Caco-2 (cell line): ENCODE results near the genes ATN1 and C1R.

DNA sequence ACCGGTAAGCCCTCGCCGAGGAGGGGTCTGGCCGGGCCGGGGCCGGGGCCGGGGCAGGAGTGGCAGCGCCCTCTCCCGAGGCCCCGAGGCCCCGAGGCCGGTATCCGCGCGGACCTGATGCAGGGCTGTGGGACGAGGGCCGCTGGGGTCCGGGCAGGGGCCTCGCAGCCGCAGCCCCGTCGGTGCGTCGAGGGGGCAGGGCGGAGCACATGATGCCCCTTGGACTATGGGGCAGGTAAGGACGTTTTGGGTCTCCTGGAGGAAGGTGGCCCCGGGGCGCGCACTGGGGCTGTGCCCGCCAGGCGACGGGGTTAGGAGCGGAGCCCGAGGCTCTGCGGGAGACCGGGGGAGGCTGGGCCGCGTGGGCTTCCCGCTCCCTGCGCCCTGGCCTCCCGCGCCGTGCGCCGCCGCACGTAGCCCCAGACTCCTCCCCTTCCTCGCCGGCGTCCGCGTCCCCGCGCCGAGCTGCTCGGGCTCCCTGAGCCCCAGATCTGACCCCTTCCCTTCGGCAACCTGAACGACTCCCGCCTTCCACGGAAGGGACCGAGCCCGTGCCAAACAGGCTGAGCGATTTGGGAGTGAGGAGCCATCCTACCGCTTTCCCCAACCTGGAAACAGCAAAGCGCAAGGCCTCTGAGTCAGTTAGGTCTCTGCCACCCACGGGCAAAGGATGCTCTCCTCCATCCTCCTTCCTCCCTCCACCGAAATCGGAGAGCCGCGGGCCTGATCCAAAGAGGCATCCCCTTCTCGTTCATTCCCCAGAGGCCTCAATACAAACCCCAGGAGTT is 541 bp downstream of the TPI1 start:
- PRO-cap: bidirectional peak, plus-strand start at position 283 of the sequence, minus-strand start at position 119 of the sequence; unidirectional peak, minus-strand start at position 386 of the sequence
- RRBS: 2% methylated on average over 34 of the region's 71 CpGs

DNA sequence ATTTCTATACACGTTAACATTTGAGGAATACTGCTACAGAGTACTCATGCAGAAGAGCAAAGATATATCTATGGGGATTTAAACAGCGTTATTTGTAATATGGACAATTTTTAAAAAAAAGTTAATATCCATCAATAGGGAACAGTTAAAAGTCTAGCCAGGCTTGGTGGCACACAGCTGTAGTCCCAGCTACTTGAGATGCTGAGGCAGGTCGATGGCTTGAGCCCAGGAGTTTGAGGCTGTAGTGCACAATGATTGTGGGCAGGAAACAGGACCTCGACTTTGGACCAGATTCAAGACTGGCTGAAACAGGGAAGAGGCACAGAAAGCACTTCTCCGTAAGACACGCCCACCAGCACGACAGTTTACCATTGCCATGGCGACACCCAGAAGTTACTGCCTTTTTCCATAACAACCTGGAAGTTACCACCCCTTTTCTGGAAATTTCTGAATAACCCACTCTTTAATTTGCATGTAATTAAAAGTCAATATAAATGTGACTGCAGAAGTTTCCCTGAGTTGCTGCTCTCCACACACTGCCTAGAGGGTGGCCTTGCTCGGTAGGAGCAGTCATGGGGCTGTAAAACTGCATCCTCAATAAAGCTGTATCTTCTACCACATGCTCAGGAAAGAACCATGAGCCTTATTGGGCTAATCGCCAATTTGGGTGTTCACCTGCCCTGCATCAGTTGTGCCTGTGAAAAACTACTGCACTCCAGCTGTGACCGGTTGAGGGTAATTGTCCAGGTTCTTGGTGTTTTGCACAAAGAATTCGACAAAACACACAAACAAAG is 4.7 kb upstream of the LRRC23 start:
- PRO-cap: unidirectional peak, minus-strand start at position 301 of the sequence
- RRBS: no CpG with 5 or more reads among the region's 12 CpGs

DNA sequence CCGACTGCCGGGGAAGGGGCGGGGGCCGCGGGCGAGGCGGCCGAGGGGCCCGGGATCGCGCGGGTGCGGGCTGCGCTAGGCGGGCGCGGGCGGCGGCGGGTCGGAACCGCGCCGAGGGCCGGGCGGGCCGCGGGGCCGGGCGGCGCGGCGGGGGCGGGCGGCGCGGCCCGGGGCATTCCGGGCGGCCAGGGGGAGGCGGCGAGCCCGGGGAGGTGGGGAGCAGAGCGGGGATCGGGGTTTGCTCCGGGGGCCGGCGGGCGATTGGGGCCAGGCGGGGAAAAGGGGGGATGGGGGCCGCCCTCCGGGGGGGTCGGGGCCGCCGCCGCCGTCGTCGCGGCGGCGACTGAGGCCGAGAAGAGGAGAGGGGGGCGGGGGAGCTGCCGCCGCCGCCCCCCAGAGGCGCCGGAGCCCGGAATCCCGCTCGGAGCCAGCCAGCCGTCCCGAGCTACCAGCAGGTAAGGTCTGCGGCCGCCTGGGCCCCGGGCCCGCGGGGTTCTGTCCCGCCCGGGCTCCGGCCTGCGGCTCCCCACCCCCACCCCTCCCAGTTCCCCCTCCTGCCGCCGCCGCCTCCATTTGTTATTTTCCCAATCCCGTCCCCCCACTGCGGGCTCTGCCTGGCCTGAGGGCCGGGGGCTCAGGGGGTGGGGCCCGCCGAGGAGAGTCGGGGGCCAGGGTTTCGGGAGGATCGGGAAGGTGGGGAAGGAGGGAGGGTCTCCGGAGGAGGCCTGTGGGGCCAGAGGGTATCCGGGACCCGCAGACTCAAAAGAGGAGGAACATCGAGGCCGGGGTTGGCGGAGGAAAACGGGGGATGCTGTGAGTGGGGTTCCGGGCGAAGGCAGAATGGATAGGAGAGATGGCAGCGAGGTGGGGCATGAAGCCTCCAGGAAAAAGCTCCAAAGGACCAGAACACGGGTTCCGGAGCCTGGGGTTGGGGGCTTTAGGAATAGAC is at the start of gene ATN1:
Gene ATN1 (plus strand): TSS at position 30 of the 949 bp plus-strand sequence.
- PRO-cap: bidirectional peak, plus-strand start at position 34 of the sequence, minus-strand start outside the sequence; bidirectional peak, plus-strand start at position 434 of the sequence, minus-strand start at position 497 of the sequence; bidirectional peak, plus-strand start at position 579 of the sequence, minus-strand start at position 575 of the sequence
- RRBS: 4% methylated on average over 75 of the region's 106 CpGs

DNA sequence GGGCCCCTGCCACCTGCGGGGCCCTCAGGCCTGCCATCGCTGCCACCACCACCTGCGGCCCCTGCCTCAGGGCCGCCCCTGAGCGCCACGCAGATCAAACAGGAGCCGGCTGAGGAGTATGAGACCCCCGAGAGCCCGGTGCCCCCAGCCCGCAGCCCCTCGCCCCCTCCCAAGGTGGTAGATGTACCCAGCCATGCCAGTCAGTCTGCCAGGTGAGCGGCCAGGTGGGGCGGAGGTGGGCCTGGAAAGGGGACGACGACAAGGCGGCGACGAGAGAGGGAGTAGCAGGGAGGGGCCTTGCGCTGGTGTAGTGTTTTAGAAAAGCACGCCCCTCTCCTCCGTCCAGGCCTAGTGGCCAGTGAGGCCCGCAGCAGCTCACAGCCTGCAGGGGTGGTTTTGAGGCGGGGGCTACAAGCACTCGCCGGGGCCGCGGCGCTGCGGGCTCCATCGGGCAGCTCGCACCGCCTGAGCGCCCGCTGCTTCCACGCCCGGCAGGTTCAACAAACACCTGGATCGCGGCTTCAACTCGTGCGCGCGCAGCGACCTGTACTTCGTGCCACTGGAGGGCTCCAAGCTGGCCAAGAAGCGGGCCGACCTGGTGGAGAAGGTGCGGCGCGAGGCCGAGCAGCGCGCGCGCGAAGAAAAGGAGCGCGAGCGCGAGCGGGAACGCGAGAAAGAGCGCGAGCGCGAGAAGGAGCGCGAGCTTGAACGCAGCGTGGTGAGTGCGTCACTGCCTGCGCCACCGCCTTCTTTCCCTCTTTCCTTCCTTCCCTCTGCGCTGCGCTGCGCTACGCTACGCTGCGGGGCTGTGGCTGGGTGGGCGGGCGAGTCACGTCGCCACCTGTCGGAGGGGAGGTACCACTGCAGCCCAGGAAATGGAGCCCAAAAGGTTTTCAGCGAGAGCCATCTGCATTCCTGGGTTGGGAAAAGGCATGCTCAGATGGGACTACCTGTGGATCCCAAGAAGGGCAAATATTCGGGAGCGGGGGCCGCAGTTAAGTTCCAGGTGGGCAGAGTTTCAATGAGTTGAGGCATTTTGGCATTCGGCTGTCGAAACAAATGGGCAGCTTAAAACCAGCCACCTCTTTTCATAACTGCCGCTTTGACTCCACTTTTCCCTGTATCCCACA is 6.1 kb upstream of the C12orf57 start:
- PRO-cap: bidirectional peak, plus-strand start at position 378 of the sequence, minus-strand start at position 207 of the sequence; bidirectional peak, plus-strand start at position 912 of the sequence, minus-strand start at position 630 of the sequence
- RRBS: 3% methylated on average over 12 of the region's 91 CpGs

- PRO-cap: no peak
- RRBS: no CpG with 5 or more reads among the region's 5 CpGs
Measured at GRCh38 chr12:6948915-6949178, 2.3 kb upstream of the PTPN6 start.

- PRO-cap: no peak
- RRBS: no CpG with 5 or more reads among the region's 11 CpGs
Measured at GRCh38 chr12:6950929-6951153, 315 bp upstream of the PTPN6 start.

DNA sequence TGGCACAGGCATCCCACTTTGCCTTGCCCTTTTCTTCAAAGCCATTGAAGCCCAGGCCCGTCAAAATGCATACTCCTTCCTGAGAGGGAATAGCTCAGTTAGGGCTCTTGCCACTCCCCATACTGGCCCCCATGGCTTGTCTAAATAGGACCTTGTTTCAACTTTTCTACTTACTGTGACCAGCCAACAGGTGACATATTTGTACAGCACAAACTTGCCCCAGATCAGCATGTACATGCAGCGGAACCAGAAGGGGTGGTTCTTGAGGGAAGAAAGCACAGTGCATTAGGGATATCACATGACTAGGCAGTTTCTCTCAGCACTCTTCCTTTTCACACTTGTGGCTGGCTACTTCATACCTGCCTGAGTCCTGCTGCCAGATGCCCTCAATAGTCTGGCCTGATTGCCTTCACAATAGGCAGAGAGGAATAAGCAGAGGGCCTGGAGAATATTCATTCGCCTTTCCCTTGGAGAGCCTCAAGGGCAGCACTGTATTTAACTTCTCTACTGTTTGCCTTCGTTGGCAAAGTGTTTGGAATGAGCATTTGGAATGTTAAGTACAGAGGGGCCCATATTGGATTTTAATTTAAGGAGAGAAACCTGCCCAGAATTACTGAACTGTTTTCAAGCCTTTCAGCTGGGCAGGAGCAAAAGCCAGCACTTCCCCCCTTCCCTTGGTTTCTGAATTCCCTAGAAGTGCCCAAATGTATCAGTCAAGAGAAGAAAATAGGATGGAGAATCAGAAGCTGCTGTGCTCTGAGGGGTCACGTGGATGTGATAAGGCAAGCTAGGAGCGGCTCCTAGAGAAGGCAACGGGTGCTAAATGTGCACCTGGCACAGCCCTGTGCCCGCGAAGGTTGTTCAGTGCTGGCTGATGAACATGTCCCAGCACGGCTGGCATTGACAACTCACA is 8.0 kb downstream of the EMG1 start:
- PRO-cap: unidirectional peak, plus-strand start at position 356 of the sequence
- RRBS: no CpG with 5 or more reads among the region's 10 CpGs

DNA sequence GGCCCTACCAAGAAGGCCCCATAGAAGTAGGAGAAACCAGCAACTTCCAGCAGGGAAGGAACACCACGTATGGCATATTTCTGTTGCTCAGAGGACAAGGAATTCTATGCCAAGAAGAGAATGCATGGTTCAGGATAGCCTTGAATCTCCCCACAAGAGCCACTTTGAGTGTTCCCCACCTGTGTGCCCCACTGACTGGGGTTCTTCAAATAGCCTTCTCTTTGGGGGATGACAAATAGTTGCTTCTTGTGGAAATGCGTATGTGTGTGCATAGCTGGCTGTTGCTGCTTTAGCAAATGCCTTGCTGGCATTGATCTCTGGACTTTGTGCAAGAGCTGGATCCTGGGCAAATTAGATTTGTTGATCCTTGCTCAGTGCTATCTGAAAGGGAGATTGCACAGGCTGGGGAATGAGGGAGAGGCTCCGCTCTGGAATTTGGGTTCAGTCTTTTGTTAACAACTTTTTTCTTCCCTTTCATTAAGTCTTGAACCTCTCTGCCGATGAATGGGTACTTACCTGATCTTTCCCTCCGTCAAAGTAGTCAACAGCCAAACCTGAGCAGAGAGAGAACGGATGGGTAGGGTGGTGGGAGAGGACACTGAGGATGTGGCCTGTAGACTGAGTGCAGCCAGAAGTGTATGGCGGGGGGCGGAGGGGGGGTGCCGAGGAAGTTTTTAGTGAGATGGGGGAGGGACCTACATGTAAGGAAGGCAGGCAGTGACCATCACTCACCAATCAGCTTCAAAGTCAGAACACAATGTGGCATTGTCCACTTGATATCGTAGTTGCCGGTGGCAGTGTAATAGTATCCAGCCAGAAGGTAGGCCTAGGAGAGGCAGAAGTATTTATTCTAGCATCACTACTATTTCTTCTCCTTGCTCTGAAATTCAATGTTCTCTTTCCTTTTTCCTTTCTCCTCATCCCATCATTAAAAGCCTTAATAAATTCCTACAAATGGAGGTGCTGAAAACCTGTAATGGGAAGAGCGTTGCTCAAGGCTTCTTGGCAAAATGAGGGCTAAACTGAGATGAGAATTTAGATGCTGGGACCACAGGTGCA is 10.7 kb downstream of the EMG1 start:
- PRO-cap: bidirectional peak, plus-strand start at position 374 of the sequence, minus-strand start at position 297 of the sequence; bidirectional peak, plus-strand start at position 480 of the sequence, minus-strand start at position 640 of the sequence
- RRBS: no CpG with 5 or more reads among the region's 12 CpGs

DNA sequence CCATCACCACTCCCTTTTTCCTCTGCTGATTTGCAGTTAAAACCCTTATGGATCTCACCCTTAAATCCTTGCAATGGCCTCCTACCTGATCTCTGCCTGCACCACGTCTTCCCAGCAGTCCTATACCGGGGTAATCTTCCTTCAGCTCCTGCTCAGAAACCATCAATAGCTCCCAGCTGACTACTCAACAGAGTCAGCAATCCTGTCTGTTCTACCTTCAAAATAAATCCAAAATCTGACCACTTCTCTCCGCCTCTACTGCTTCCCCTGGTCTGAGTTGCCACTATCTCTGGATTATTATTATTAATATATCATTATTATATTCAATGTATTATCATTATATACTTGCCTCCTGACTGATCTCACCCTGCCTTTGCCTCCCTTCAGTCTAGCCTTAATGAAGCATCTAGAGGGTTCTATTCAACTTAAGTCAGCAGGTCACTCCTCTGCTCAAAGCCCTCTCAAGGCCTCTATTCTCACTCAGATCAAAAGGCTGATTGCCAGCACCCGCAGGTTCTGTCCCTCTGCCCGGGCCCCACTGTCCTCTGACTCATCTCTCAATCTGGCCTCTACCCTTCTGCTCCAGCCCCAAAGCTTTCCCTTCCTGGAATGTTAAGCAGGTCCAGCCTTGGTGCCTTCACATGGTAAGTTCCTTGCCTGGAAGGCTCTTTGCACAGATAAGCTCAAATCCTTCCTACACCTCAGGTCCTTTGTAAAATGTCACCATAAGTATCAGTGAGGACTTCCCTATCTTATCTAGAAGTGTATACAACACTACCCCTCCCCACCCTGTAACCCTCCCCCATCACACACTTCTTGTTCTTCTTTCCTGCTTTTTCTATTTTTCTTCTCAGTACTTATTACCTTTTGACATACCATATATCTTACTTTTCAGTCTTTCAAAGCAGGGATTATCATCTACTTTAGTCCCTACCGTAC is 22.4 kb downstream of the LPCAT3 start:
- PRO-cap: unidirectional peak, minus-strand start at position 399 of the sequence; bidirectional peak, plus-strand start at position 726 of the sequence, minus-strand start at position 547 of the sequence
- RRBS: no CpG with 5 or more reads among the region's 6 CpGs

DNA sequence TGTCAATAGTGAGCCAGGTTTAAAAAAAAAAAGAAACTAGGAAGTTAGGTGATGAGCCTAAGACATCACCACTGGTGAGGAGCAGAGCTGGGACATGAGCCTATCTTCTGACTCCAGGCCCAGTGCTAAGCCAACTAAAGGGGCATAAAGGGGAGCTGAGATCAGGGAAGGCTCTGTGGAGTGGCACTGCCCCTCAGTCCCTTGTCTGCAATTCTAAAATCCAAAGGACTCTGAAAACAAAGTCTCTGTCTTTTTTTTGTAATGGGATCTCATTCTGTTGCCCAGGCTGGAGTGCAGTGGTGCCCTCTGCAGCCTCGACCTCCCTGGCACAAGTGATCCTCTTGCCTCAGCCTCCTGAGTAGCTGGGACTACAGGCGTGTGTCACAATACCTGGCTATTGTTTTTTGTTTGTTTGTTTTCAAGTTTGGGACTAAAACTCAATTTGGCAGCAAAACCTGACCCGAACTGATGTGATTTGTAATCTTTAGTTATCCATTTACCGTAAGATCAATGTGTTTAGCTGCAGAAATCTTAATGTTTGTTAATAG is 935 bp upstream of the C1S start:
- PRO-cap: no peak
- RRBS: no CpG with 5 or more reads among the region's 4 CpGs

DNA sequence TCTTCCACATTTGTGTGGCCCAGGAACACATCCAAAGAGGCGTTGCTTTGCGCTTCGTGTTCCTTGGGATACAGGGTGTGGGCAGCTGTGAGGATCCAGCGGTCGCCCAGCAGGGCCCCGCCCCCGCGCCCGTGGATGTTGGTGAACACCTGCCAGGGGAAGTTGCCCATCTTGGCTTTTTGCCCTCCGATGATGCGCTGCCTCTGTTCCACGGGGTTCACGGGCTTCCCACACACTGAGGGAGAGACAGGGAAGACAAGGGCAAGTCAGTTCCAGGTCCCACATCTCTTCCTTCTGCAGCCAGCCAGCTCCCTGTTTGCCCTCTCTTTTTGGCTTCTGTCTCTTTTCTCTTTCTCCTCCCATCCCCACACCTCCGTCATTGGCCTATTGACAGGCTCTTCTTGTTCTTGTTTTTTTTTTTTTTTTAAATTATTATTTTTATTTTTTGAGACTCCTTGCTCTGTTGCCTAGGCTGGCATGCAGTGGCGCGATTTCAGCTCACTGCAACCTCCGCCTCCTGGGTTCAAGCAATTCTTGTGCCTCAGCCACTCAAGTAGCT is 11.1 kb downstream of the C1R start:
- PRO-cap: no peak
- RRBS: no CpG with 5 or more reads among the region's 17 CpGs

DNA sequence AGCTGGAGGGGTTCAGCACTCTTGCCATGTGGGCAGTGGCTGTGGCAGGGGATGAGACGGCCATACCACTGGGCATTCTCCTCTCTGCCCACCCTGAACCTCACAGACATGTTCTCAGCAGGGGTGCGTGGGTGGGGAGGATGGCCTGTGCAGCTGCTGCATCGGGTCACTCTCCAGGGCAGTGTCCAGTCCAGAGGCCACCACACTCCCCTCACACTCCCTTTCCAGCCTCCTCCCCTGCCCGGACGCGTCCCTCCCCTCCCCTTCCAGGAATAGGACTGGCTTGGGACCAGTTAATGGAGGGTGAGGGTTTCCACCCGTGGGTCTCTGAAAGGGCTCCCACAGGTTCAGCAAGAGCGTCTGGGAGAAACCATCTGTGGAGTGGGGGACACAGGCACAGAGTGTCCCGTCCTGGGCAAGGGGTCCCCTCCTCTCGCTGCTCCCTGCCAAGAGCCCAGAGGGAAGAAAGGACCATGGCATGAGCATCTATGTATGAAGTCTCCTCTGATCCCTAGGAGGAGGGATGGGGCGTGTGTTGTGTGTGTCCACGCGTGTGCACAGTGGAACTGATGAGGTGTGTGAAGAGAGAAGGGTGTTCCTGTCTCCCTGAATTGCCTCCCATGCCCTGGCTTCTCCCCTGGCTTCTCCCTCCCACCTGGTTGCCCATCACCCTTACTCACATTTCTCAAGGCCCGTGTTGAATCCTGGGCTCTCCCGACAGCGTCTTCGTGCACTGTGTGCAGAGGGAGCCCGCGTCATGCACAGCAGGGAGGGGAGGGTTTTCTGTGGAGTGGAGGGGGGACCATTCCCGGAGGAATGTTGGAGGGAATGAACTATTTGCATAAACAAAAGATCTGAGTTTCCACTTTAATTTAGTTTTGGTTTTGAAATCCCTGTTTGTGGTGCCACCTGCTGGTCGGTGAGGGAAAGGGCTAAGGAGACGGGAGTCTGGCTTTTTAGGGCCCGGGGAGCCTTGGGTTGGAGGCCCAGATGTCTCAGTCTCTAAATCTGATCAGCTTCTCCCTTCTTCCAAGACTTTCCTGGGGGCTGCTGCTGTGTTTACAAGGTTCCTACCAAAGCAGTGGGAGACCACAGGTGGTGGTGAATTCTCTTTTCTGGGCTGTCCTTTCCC is at the start of gene C1R:
Gene C1R (minus strand): TSS at position 739 of the 1,132 bp plus-strand sequence.
- PRO-cap: unidirectional peak, minus-strand start at position 739 of the sequence
- RRBS: no CpG with 5 or more reads among the region's 23 CpGs

- PRO-cap: no peak
- RRBS: no CpG with 5 or more reads among the region's 4 CpGs
Measured at GRCh38 chr12:7161811-7162150, 27.7 kb upstream of the PEX5 start.

- PRO-cap: no peak
- RRBS: no CpG with 5 or more reads among the region's 23 CpGs
Measured at GRCh38 chr12:7162712-7163256, 26.7 kb upstream of the PEX5 start.

GRCh38 chr12:7695449-7695600 is 250 bp downstream of the GDF3 start:
- PRO-cap: no peak
- RRBS: no CpG with 5 or more reads among the region's 9 CpGs

DNA sequence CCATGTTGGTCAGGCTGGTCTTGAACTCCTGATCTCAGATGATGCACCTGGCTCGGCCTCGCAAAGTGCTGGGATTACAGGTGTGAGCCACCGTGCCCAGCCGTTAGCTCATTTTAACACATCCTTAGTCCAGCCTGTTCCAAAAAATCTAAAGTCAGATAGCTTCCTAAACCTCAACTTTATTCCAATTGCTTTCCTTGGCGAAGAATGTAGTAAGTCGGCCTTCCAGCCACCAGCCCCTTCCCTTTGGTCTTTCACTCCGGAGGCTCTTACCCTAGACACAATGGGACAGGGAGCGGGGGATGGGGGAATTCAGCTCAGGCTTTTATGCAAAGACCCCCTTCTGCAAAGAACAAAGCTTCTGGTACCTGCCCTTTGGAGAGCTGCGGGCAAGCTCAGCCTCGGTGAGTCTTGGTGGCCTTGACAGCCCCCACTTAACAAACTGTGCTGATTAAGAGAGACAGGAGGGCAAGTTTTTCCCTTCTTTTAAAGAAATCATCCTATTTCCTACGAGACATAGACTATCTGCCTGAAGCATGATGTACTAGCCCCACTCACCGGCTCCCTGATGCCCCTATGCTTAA is 1.7 kb upstream of the NANOG start:
- PRO-cap: no peak
- RRBS: no CpG with 5 or more reads among the region's 12 CpGs

DNA sequence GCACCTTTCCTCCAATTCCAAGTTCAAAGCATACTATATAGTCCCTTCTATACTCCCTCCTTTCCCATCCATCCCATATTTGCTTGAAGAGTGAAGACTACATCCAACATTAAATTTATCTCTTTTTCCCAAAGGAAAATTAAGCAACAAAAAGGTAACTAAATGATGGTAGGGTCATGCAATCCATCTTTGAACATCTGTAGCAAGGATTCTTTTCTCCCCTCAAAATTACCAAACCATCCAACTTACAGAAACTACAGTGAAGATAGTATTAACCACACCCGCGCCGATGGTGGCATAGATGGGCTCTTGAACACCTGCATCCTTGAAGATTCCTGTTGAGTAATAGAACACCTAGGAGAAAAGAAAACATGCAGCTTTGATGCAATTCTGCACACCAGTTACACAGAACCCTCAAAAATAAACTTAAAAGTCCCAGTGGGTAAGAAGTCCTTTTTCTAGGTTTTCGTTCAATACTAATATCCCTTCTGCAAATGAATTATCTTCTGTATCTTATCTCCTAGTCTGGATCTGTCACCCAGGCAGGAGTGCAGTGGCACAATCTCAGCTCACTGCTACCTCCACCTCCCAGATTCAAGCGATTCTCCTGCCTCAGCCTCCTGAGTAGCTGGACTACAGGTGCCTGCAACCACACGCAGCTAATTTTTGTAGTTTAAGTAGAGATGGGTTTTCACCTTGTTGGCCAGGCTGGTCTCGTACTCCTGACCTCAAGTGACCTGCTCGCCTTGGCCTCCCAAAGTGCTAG is 10.2 kb downstream of the SLC2A3 start:
- PRO-cap: unidirectional peak, minus-strand start at position 662 of the sequence
- RRBS: no CpG with 5 or more reads among the region's 8 CpGs

DNA sequence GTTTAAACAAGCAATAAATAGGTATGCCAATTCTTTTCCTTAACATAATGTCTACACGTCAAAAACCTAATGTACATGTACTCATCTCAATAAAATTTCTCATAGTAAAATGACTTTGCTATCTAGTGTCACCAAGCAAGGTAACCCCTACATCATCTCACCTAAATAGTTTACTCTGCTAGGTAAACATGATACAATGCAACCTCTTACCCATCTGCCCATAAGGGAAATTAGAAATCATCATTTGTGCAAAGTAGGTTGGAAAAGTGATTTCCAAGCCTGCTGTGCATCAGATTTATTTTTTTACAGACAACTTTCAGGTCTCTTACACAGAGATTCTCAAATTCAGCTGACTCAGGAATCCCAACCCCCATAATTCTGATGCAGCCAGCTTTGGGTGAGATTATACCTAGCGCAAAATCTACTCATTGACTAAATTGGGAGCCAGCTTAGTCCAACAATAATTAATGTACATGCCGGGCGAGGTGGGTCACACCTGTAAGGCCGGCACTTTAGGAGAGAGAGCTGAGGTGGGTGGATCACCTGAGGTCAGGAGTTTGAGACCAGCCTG is 8.6 kb downstream of the SLC2A3 start:
- PRO-cap: unidirectional peak, minus-strand start at position 376 of the sequence
- RRBS: no CpG with 5 or more reads among the region's 5 CpGs

DNA sequence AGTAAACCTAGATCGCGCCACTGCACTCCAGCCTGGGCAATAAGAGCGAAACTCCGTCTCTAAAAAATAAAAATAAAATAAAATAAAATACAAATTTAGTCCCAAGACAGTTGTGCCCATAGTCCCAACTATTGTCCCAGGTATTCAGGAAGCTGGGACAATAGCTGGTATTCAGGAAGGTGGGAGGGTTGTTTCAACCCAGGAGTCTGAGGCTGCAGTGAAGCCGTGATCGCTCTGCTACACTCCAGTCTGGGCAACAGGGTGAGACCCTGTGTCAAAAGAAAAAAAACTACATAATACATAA is 32.9 kb upstream of the SLC2A3 start:
- PRO-cap: bidirectional peak, plus-strand start at position 188 of the sequence, minus-strand start at position 236 of the sequence
- RRBS: no CpG with 5 or more reads among the region's 6 CpGs

DNA sequence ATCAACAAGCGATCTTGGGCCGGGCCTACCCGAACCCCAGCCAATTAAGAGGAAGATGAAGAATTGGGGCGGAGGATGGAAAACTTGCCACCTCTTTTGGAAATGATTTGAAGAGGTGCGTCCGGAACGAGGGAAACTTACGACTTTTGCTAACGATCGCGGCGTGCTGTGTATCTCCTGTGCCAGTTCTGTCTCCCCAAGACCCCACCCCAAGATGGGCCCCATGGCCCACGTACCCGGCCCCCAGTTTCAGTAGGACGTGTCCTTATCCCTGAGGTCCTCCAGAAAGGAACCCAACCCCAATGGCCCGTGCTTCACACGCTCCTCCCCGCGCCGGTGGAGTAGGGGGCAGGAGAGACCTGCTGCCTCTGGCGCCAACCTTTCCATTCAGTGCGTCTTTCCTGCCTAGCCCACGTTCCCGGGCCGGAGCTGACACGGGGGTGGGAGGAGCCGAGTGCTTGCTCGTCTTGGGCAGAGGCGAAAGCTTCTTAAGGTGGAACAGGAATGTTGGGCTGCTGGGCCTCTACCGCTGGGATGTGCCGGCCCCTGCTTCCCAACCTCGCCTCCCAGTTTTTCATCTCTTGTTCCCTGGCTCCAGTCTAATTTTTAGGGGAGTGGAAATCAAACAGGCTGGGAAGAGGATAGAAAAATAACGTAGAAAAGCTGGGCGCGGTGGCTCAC is 5.6 kb upstream of the FOXJ2 start:
- PRO-cap: bidirectional peak, plus-strand start at position 95 of the sequence, minus-strand start outside the sequence; bidirectional peak, plus-strand start at position 474 of the sequence, minus-strand start at position 389 of the sequence
- RRBS: 6% methylated on average over 22 of the region's 35 CpGs